Endodermal cell (in vitro differentiated cells): ENCODE measurements around the genes SRP14, BMF and GCHFR.

DNA sequence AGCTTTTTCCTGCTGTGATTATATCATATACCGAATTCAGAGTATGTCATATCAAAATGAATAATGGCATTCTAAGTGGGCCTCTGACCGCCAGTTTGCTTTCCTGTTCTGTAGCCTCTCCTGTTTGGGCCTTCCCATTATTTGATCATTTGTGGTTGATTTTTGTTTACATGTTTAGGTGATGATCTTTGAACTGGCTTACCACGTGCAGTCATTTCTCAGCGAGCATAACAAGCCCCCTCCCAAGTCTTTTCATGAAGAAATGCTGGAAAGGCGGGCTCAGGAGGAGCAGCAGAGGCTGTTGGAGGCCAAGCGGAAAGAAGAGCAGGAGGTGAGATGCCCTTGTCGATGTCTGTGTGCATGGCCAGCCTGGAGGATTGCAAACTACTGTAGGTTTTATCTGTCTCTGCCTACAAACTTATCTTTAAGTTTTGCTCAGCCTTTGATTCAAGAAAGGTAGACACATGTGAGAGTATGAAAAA is 15.1 kb downstream of the EIF2AK4 start:
- PRO-cap, result no peak

DNA sequence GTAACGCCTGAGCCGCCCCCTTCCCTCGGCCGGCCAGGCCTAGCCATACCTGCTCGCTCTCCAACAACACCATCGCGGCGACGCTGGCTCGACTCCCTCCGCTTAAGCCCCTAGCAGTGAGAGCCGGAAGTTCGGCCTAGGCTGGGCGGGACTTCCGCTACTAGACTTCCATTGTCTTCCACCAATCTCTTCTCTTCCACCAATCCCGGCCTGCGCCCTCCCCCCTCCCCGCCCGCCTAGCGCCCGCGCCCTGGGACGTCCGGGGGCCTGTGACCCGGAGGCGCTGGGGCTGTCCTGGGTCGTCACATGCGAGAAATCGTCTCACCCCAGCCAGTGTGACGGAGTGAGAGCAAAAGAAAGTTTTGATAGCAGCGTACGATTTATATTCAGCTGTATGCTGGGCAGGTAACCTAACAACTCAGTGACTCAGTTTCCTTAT is at the start of gene SRP14:
TSS of gene SRP14 (minus strand) at position 138 of the 439 bp plus-strand sequence.
- PRO-cap, result bidirectional peak, plus-strand start at position 286 of the sequence, minus-strand start at position 85 of the sequence

- PRO-cap, result no peak
Measured at GRCh38 chr15:40040019-40040549, 1.1 kb upstream of the SRP14 start.

- PRO-cap, result no peak
Measured at GRCh38 chr15:40047251-40048247, 8.6 kb upstream of the SRP14 start.

- PRO-cap, result no peak
Measured at GRCh38 chr15:40048901-40049298, 9.9 kb upstream of the SRP14 start.

DNA sequence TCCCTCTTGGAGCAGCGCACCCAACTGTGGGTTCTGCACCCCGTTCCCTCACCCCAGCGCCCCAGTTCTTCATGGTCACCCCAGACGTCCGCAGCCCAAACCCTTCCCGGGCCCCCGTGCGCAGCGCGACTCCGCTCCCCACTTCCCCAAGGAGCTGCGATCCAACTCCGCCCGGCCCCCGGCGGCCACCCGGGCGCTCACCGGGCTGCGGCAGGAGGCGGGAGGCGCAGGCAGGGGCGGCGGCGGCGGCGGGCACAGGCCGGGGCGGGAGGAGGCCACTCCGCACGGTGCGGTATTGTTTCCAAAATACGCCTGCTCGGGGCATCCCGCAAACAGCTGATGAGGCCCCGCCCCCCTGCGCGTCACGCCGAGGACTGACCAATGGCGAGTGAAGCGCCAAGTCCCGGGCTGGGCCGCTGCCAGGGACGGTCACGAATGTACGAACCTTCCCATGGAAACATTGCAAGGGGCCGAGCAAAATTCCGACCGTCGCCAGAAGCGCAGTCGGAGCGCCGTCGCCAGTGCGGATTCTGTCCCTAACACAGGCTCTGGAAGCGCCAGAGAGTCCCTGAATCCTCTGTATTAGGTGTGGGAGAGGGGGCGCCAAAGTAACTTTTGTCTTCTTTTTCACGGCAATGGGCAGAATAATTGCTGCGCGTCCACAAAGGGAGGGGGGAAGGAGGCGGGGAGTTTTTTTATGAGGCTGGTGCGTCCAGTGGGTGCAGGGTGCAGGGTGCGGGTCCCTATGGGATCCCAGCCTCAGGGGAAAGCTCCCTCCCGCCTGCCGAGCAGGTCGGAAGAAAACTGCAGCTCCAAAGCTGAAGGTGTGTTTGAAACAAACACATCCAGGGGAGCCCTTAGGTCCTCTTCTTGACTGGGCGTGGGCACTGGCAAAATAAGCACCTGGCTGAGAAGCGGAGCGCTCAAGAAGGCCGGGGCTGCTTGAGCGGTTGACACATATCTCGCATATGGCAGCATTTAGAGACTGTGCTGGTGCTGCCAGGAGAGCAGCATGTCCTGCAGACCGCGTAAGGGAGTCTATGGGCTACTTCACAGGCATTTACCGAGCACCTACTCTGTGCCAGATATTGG is at the start of gene BMF:
TSS of gene BMF (minus strand) at position 308 of the 1,092 bp plus-strand sequence.
- PRO-cap, result bidirectional peak, plus-strand start at position 560 of the sequence, minus-strand start at position 308 of the sequence; unidirectional peak, minus-strand start at position 806 of the sequence; unidirectional peak, minus-strand start at position 901 of the sequence

- PRO-cap, result no peak
Measured at GRCh38 chr15:40239627-40239995, 748 bp downstream of the PAK6 start.

- PRO-cap, result unidirectional peak, plus-strand start at chr15:40252270
Measured at GRCh38 chr15:40252080-40252393, 13.2 kb downstream of the PAK6 start.

GRCh38 chr15:40256493-40257103 is 17.7 kb downstream of the PAK6 start:
- PRO-cap, result no peak

- PRO-cap, result no peak
Measured at GRCh38 chr15:40262916-40263808, 19.7 kb downstream of the ANKRD63 start.

DNA sequence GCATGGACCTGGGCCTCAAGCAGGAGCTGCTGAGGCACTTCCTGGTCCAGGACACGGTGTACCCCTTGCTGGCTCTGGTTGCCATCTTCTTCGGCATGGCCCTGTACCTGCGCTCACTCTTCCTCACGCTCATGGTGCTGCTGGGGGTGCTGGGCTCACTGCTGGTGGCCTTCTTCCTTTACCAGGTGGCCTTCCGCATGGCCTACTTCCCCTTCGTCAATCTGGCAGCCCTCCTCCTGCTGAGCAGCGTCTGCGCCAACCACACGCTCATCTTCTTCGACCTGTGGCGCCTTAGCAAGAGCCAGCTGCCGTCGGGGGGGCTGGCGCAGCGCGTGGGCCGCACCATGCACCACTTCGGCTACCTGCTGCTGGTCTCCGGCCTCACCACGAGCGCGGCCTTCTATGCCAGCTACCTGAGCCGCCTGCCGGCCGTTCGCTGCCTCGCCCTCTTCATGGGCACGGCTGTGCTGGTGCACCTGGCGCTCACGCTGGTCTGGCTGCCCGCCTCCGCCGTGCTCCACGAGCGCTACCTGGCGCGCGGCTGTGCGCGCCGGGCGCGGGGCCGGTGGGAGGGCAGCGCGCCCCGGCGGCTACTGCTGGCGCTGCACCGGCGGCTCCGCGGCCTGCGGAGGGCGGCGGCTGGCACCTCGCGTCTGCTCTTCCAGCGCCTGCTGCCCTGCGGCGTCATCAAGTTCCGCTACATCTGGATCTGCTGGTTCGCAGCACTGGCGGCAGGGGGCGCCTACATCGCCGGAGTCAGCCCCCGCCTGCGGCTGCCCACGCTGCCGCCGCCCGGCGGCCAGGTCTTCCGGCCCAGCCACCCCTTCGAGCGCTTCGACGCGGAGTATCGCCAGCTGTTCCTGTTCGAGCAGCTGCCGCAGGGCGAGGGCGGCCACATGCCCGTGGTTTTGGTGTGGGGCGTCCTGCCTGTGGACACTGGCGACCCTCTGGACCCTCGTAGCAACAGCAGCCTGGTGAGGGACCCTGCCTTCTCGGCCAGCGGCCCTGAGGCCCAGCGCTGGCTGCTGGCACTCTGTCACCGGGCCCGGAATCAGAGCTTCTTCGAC is 9.8 kb downstream of the DISP2 start:
- PRO-cap, result no peak

- PRO-cap, result bidirectional peak, plus-strand start at chr15:40511582, minus-strand start at chr15:40511527; bidirectional peak, plus-strand start at chr15:40511844, minus-strand start at chr15:40511610
Measured at GRCh38 chr15:40510945-40511998, 40.5 kb downstream of the CHST14 start.

- PRO-cap, result no peak
Measured at GRCh38 chr15:40624953-40625907, 31.2 kb downstream of the KNL1 start.

DNA sequence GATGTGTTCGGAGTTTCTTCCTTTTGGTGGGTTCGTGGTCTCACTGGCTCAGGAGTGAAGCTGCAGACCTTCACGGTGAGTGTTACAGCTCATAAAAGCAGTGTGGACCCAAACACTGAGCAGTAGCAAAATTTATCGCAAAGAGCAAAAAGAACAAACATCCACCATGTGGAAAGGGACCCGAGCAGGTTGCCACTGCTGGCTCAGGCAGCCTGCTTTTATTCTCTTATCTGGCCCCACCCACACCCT is 18.8 kb upstream of the RAD51 start:
- PRO-cap, result no peak

GRCh38 chr15:40751170-40751703 is 3.8 kb downstream of the RMDN3 start:
- PRO-cap, result no peak

DNA sequence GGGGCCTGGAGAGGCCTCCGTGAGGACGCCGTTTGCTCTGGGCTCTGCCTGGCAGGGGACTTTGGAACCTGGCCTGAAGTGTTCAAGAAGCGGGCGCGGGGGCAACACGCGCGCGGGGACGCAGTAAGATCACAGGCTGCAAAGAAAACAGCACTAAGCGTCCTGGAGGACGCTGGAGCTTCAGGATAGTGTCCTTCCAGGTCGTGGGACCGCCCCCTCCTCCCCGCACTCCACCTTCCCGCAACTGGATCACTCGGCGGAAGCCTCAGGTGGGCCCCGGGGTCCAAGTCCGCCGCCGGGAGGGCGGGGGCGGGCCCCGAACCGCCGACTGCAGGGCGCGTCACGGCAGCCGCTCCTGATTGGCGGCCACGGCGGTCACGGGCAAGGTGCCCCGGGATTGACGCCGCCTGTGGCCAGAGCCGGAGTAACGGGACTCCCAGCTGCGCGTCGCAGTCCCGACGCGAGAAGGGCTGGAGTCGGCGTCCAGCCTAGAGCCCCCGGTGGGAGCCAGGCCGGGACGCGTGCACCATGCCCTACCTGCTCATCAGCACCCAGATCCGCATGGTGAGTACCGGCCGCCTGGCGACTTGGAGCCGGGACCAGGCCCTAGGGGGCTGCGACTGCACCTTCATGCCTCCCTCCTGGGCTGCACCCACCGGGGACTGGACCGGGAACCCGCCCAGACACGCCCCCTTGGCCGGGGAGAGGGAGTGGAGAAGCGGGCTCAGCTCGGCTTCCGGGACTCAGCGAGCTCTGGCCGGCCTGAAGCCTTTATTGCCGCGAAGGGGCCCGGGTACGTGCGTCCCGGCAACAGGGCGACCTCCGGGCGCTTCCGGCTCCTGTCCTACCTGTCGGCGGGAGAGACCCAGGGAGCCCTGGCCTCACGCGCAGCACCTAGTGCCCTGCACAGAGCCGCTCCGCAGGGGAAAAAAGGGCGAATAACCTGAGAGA is at the start of gene GCHFR:
TSS of gene GCHFR (plus strand) at position 416 of the 951 bp plus-strand sequence.
- PRO-cap, result bidirectional peak, plus-strand start at position 452 of the sequence, minus-strand start at position 246 of the sequence; bidirectional peak, plus-strand start at position 771 of the sequence, minus-strand start at position 745 of the sequence

DNA sequence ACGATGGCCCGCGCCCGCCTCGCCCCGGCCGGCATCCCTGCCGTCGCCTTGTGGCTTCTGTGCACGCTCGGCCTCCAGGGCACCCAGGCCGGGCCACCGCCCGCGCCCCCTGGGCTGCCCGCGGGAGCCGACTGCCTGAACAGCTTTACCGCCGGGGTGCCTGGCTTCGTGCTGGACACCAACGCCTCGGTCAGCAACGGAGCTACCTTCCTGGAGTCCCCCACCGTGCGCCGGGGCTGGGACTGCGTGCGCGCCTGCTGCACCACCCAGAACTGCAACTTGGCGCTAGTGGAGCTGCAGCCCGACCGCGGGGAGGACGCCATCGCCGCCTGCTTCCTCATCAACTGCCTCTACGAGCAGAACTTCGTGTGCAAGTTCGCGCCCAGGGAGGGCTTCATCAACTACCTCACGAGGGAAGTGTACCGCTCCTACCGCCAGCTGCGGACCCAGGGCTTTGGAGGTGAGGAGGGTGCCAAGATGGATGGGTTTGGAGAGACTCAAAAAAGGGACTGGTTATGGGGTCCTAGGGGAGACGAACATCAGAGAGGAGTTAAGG is 800 bp downstream of the SPINT1 start:
- PRO-cap, result bidirectional peak, plus-strand start at position 288 of the sequence, minus-strand start at position 50 of the sequence; unidirectional peak, minus-strand start at position 346 of the sequence

- PRO-cap, result no peak
Measured at GRCh38 chr15:40933483-40933903, 4.4 kb downstream of the DLL4 start.

DNA sequence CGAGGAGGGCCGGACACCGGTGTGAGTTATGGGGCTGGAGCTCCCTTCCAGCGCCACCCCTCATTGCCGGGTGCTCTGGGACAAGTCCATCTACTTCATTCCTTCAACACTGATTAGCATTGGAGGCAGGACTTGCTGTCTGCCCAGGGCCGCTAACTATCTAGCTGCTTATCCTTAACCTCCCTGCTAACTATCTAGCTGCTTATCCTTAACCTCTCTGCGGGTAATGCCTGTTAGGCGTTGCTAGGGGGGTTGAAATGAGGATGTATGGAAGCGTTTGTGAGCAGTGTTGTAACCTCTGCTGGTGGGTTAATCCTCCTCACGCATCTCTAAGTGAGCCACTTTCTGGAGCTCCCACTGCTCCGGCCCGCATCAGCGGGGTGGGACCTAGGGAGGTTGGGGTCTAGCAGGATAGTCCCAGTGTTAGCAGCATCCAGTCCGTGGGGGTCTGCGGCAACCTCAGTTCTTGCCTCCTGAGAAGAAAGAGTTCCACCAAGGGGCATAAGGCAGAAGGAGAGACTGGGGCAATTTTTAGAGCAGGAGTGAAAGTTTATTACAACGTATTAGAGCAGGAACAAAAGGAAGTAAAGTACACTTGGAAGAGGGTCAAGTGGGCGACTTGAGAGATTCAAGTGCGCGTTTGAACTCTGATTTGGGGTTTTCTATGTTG is 10.8 kb upstream of the CHAC1 start:
- PRO-cap, result no peak

GRCh38 chr15:41019260-41019869 is 66.1 kb downstream of the CHAC1 start:
- PRO-cap, result no peak